ENCODE measurements around a stretch of chr15.

DNA sequence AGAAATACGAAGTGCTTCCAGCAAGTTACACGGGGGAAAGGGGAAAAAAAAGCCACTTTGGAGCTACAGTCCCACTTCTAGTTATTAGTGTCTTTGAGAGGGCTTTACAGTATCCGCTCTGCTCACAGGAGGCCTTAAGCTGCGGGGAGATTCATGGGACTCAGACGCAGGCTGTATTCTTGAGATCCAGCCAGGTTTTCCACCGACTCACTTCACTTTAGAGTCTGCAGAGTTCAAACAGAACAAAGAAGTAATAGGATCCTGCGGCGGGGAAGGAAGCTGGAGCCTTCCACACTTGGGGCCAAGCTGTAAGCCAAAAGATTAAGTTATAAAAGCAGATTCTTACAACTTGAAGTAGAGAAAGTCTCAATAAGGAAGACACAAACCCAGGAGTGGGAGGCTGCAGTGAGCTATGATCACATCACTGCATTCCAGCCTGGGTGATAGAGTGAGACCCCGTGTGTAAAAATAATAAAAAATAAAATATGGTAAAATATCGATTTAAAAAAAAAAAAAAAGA lies 60.2 kb upstream of the FAM174B start:
- PRO-cap, result no peak

DNA sequence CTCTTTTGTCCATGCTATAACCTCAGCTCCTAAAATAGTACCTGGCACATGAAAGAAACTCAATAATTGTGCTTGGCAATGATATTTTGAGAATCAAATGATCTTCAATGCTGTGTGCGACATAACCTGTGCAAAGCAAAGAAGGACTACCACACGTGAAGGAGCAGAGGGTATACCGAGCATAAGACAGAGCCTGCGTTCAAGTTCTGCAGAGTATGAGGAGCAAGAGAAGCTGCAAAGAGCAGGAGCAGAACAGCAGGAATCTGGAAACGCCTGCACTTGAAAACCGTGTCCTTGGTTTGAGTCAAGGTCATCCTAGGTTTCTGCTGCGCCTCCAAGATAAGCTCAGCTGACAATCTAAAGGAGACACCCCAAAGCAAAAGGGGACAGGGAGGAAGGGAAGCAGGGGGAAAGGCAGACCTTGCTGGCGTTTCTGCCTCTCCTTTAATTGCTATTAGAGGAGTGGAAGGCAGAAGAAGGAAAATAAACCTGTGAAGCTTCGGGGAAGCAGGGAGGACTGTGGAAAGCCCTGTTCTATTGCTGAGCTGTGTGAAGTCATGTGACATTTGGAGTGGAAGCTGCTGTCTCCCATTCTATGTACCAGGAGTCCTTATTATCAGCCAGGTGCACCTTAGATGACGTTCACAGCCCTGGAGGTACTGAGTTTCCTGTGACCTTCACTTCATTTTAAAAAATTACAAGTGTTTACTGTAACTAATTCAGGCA lies 21.6 kb upstream of the CHD2 start:
- PRO-cap, result no peak

GRCh38 chr15:92930689-92931200 lies 30.6 kb downstream of the CHD2 start:
- PRO-cap, result unidirectional peak, minus-strand start at chr15:92930940

DNA sequence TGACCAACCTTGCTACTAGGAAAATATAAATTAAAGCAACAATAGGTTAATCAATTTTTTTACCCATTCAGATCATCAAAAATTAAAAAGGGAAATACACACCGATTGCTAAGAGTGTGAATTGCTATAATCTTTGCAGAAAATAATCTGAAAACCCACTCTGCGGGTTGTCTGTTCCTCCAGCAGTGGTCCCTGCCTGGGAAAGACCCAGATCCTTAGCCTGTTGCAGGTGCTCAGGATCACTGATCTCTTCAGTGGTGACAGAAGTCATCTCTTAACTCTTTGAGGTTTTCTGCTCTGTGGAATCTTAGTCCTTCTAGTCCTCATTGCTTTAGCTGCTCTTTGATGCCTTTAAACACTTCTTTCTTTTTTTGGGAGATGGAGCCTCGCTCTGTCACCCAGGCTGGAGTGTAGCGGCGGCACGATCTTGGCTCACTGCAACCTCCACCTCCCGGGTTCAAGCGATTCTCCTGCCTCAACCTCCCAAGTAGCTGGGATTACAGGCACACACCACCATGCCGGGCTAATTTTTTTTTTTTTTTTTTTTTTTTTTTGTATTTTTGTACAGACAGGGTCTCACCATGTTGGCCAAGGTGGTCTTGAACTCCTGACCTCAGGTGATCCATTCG lies 71.9 kb downstream of the RGMA start:
- PRO-cap, result no peak

DNA sequence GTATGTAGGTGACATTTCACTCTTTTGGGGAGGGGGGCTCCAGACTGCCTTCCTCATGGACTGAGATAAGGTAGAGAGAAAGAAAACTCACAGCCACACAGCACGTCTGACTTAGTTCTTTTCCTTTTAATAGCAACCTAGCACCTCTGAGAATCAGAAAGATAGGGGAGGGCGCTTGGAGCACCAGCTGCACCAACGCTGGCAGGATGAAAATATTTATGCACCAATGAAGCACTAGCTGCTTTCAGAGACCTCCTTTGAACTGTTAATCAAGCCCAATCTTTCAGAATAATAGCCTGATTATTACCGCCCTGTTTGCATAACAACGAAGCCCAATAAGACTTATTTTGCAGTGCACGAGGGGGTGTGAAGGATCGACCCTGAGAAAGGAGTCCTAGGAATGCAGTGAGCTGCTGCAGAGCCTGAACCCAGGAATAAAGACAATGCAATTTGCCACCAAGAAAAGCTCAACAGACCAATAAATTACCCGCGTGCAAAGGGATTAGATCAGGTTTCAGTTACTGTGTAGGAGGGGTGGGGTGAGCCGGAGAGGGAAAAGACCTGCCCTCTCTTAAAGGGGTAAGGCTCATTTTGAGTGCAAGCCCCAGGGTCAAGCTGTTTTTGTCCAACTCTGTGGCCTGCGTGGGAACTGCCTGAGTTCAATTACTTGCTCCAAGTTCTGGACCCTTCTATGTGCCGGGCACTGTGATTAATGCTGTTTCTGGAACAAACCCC lies 27.3 kb downstream of the RGMA start:
- PRO-cap, result unidirectional peak, minus-strand start at position 436 of the sequence

- PRO-cap, result no peak
Measured at GRCh38 chr15:93063886-93064185, 25.2 kb downstream of the RGMA start.

GRCh38 chr15:93070864-93071967 lies 17.8 kb downstream of the RGMA start:
- PRO-cap, result bidirectional peak, plus-strand start at chr15:93071803, minus-strand start at chr15:93071577

- PRO-cap, result no peak
Measured at GRCh38 chr15:93073405-93073823, 15.6 kb downstream of the RGMA start.

DNA sequence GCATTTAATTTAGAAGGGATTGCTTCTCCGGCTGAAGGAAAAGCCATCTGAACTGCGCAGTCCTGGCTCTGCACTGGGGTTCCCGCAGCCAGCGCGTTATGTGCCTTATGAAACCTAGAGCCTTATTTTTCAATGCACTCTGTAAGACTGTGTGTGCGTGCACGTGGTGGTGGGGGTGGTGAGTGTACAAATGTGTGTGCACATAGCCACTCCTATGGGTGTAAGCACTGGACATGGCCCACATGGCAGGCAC lies 427.7 kb upstream of the MCTP2 start:
- PRO-cap, result no peak

GRCh38 chr15:94080726-94081025 lies 150.7 kb upstream of the MCTP2 start:
- PRO-cap, result unidirectional peak, plus-strand start at chr15:94080817

- PRO-cap, result bidirectional peak, plus-strand start at chr15:94585145, minus-strand start at chr15:94585085
Measured at GRCh38 chr15:94584736-94585556, 353.6 kb downstream of the MCTP2 start.

- PRO-cap, result bidirectional peak, plus-strand start at chr15:95169995, minus-strand start at chr15:95170031; bidirectional peak, plus-strand start at chr15:95170379, minus-strand start at chr15:95170394
Measured at GRCh38 chr15:95169666-95170958, 938.8 kb downstream of the MCTP2 start.

- PRO-cap, result no peak
Measured at GRCh38 chr15:95174271-95174866, 943.0 kb downstream of the MCTP2 start.

GRCh38 chr15:95289275-95289492 lies 1041.3 kb upstream of the NR2F2 start:
- PRO-cap, result no peak

- PRO-cap, result no peak
Measured at GRCh38 chr15:95326004-95326445, 1004.5 kb upstream of the NR2F2 start.

GRCh38 chr15:95350837-95351253 lies 979.7 kb upstream of the NR2F2 start:
- PRO-cap, result no peak

DNA sequence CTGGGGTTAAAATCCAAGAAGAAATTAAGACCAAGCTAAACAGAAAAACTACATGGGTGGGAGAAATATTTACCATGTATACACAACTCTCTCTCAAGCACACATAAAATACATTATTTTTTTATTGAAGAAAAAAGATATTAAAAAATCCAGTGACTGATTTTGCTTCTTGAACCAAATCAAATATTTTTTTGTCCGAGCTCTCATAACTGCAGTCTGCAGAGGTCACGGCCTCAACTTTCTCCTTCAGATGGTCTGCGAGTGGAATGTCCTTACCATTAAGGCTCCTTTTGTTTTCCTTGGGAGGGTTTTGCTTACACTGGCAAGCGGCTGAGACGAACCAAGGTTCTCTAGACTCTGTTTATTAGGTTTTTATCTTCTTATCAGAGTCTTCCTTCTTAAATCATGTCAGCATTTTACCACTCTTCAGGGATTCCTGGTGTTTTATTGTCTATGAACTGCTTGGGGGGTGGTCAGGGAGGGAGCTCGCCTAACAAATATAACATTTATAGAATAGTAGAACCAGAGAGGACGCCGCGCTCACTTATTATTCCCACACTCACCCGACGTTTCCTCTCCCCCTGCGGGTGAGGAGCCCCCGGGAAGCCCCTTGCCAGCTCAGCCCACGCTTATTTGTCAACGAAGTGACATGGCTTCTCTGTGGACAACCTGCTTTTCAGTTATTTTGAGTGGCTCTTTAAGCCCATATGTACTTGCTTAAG lies 773.6 kb upstream of the NR2F2 start:
- PRO-cap, result no peak

DNA sequence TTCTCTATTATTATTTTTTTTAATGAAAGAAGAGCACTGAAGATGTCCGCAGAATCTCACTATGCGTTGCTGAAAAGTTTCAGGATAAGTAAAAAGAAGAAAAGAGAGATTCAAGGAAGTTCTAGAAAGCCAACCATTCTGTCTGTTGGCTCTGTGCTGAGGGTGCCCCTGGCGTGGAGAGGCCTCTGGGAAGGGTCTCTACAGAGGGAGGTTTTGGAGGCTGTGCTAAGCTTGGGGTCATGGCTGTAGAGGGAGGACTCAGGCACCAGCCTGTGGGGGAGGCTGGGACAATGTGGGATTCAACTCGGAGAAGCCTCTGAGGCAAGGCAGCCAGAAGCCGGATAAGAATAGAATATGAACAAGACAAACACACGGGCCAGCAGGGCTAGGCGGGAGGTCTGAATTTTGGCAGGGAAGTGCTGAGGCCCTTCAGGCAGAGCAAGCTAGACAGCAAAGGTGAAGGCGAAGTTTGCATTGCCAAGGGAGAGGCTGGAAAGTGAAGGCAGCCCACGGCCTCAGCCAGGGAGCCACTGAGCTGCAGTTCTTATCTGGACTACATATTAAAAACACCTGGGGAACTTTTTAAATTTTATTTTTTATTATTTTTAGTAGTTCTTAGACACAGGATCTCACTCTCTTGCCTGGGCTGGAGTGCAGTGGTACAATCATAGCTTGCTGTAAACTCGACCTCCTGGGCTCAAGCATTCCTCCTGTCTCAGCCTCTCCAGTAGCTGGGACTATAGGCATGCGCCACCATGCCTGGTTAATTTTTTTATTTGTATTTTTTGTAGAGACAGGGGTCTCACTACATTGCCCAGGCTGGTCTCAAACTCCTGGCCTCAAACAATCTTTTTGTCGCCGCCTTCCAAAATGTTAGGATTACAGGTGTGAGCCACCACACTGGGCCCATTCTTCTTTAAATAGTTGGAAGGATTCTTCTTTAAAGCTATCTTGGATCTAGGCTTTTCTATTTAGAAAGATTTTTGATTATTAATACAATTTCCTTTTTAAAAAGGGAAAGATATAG lies 611.9 kb upstream of the NR2F2 start:
- PRO-cap, result no peak

DNA sequence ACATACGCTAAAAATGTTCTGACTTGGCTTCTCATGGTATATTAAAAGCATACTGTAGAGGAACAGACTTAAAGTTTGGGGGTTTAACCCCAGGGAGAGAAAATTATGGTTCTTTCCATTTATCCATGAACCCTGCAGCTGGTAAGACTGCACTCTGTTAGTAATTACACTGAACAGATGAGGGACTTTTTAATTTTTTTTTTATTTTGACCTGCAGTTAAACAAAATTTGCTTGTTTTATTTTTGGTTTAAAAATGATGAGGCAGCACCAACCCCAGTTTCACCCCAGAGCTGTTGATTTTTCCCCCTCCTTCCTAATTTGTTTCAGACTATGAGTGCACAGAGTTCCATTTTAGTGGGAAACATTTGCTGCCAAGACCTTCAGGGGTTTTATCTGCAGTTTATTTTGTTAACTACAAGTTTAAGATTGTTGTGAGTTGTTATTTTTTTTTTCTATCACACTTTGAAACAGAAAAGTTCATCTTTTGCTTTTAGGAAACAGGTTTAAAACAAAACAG lies 455.9 kb upstream of the NR2F2 start:
- PRO-cap, result no peak

DNA sequence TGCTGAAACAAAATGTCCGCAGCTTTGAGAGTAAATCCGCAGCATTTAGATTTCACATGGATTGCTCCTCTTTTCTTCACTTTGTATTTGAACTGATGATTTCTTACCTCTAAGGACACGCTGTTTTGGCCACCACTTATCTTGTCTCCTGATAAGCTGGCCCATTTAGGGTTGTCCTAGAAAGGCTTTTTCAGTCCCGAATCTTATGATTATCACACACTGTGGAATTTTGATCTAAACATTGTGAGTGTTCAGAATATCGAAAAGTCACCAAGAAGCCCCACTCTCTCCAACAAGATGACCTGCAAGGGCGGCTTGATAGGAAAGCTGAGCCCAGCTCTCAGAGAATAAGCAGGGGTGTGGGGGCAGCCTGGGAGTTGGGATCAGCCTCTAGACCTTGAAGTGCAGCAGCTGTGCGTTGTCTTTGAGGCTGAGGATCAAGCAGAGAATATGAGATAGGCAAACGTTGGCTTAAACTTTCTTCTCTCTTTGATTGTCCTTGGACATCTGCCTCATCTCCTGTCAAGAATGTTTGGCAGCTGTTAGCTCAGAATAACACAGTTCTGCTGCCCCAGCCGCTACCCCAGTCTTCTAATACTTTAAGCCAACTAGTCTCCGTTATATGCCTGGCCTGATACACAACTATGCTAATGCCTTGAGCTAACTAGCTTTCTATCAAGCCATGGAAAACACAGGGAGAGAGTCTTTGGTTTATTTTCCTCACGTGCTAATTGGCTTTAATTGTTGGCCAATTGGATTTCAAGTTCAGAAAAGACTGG lies 399.6 kb upstream of the NR2F2 start:
- PRO-cap, result no peak

Data from sciatic nerve (tissue), 1 donor.